ENCODE results near the genes LRRC34, PHC3, SKIL, EIF5A2 and TNIK.

DNA sequence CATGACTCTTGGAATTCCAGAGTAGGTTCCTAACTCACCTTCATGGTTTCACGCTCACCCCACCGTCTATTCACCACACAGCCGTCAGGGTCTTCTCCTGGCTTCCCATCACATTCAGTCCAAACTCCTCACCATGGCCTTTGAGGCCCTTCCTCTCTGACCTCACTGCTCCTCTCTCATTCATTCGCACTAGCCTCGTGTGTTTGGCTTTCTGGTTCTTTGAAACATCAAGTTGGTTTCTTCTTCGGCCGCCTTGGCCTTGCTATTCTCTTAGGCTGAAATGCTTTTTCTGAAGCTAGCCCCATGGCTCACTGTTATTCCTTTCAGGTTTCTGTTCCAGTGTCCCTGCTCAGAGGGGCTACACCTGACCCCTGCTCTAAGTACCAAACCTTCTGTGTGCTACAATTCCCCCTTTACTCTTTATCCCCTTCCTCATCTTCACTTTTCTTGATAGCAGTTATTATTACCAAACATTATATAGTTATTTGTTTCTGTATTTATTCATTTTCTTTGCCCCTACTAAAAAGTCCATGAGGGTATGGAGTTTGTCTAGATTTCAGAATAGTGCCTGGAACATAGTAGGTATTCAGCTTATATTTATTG, 370.2 kb downstream of the MECOM start:
- CAGE, long polyA plus RNA, result no peak
- RRBS, result no CpG with 5 or more reads among the region's 7 CpGs

- CAGE, long polyA plus RNA, result no peak
- RRBS, result no CpG with 5 or more reads among the region's 3 CpGs
These were observed 279.9 kb downstream of the MECOM start for GRCh38 chr3:169383523-169384181.

DNA sequence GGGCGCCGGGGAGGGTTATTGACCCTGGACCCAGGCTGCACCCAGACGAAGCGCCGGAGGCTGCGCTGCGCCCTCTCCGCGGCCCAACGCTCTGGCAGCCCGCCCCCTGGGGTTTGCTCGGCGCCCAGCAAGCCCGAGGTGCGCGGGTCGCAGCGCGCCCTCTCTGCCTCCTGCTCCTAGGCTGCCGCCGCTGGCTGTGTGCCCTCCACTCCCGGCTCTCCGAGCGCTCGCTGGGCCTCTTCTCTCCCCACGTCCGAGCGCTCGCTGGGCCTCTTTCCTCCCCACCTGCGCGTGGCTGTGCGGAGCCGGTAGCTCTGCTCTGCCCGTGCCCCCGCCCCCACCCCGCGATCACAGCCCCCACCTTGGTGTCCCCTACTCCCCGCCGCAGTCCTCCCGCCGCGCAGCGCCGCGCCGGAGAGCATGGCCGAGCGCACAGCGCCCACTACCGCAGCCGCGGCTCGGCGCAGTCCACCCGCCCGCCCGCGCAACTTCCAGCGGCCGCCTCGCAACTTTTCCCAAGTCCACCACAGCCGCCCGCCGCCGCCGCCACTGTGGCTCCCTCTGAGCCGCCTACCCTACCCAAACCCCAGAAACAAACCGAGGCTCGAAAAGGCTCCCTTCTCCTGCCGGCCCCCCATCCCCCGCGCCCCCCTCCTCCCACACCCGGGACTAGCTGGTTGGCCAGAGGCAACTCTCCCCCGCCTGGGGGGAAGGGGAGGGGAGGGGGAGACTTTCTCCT, 1.1 kb downstream of the MECOM start:
- CAGE, long polyA plus RNA, result no peak
- RRBS, result 3% methylated on average over 23 of the region's 74 CpGs

GRCh38 chr3:169812830-169813151, at the start of gene LRRC34:
Gene LRRC34, minus strand, starts transcription at chr3:169812904.
- CAGE, long polyA plus RNA, result no peak
- RRBS, result no CpG with 5 or more reads among the region's 12 CpGs

DNA sequence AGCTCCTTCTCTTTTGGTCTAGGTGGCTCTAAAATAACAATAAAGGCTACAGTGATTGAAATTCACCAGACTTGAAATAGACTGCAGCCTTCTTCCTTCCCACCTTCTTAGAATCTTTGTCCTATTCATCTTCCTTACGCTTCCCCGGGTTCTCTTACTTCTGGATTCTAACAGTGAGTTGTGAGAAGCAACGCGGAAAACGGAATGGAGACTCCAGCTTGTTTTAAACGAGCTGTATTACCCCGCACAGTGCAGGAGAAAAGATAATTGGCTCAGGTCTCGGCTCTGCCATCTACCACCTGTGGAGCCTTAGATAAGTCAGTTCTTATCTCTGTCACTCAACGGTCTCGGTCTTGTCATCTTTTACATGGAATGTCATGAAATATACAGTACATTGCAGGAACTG, 616 bp upstream of the SEC62 start:
- CAGE, long polyA plus RNA, result no peak
- RRBS, result no CpG with 5 or more reads among the region's 10 CpGs

GRCh38 chr3:170181181-170182061, at the start of gene PHC3:
Gene PHC3, minus strand, starts transcription at chr3:170181733.
- CAGE, long polyA plus RNA, result start-site peak on the minus strand at chr3:170181720-170181749, 1,189 and 1,526 reads in 2 replicates
- RRBS, result under 1% methylated on average over 30 of the region's 61 CpGs

DNA sequence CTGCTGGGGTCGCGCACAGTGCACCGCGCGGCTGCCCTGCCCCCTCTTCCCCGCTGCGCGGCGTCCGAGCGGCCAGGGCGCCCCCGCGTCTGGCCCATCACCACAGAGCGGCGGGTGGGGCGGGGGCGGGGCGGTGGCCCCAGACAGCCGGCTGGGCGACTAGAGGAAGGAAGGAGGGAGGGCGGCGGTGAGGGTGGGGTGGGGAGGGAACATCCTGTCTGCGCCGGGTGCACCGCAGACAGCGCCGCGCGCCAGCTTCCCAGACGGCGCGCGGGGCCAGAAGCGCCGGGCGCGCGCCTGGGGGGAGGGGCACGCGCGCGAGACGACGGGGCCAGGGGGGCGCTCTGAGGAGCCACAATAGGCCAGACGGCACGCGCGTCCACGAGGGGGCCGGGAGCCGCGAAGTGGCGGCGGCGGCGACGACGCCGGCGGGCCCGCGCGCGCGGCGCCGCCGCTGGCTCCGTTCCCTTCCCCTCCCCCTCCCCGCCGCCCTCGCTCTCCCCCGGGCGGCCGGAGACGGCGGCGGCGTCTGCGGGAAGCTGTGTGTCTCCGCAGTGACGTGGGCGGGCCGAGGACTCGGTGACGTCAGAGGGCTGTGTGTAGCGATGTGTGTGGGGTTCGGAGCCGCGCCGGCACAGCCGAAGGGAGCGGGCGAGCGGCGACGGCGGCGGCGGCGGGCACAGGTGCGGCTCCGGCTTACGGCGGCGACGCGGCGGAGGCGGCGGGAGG, at the start of gene SKIL:
SKIL (plus strand) TSS at position 635 of the 729 bp plus-strand sequence.
- CAGE, long polyA plus RNA, result start-site peak on the plus strand centred at position 611 of the sequence, 80 bp wide, 1,164 and 672 reads in 2 replicates
- RRBS, result under 1% methylated on average over 70 of the region's 113 CpGs

GRCh38 chr3:170496084-170496409, 77.4 kb downstream of the CLDN11 start:
- CAGE, long polyA plus RNA, result no peak
- RRBS, result no CpG with 5 or more reads among the region's 13 CpGs

DNA sequence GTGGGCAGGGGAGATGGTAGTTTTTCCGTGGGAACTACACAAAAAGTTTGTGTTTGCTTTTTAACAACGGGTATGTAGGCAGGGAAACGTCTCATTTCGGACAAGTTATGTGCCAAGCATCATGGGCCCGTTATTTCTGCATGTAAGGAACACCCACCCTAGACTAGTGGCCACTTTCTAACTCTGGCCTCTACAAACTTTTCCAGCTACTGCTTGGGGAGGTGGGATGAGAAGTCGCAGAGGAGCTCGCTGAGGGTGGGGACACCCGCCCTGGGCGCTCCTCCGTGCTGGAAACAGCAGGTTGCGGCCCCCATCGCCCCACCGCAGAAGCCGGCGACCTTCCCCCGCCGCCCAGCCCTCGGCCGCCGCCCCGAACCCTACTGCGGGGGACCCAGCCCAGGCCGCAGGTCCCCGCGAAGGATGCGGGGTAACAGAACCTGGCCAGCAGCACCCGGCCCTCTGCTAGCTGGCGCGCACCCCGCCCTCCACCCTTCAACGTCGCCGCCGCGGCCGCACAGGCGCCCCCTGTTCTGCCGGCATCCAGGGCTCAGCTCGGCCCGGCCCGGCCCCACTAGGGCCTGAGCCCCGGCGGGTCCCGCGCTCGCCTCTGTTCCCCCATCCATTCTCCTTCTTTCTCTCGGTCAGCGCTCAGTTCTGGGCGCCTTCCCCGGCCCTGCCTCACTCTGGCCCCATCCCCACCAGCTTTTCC, 475 bp downstream of the EIF5A2 start:
- CAGE, long polyA plus RNA, result no peak
- RRBS, result 1% methylated on average over 19 of the region's 50 CpGs

DNA sequence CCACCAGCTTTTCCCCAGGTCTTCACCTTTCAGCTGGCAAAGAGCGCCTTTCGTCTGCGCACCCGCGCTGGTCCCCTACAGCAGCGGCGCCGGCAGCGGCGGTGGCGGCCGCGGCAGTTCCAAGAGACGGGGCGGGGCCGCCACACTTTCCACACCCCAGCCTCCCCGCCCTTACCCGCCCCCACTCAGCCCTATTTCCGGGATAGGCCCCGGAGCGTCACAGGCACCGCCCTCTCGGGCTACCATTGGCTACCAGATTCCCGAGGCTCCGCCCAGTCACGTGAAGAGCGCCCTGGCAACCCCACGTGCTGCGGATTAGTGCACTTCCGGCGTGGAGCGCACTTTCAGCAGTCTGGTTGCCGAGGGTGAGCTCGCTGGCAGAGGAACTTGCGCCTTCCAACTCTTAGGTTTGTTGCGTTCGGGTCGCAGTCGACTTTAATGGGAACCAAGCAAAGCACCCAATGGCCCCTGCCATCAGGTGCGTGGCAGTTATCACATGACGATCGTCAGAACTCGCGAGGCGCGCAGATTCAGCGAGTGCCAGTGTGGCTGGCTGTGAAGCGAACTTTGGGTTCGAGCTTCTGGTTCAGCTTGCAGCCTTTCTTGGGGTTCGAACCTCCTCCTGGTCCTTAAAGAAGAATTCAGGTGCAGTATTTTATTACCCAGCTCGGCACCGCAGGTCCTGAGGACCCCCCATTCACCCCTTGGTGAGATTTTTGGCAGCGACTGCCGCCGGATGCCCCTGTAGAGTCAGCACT, at the start of gene EIF5A2:
EIF5A2 (minus strand) TSS at position 121 of the 758 bp plus-strand sequence.
- CAGE, long polyA plus RNA, result start-site peak on the minus strand centred at position 82 of the sequence, 67 bp wide, 93 and 96 reads in 2 replicates
- RRBS, result 2% methylated on average over 16 of the region's 55 CpGs

- CAGE, long polyA plus RNA, result no peak
- RRBS, result no CpG with 5 or more reads among the region's 5 CpGs
These were observed 127.0 kb upstream of the SLC2A2 start for GRCh38 chr3:171153359-171153997.

DNA sequence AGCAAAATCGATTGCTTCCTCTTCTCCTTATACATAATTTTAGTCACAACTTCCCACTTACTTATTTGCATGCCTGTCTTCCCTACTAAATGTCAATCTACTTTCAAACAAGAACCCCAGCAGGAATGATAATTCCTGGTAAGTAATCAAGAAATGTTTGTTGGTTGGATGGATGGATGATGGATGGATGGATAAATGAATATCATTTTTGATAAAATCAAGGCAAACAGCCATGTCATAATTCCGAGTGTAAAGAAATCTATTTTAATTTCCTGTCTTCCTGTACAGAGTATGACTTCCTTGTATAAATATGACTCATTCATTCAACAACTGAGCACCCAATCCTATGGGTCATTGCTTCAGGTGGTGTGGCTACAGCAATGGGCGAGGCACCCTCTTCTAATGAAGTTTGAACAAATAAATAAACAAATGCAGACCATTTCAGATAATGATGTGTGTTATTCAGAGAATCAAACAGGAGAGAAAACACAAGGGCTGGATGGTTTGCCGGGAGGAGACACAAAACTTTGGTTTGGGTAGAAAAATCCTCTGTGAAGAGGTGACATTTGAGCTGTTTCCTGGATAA, 198.8 kb downstream of the TNIK start:
- CAGE, long polyA plus RNA, result no peak
- RRBS, result no CpG with 5 or more reads among the region's 4 CpGs

DNA sequence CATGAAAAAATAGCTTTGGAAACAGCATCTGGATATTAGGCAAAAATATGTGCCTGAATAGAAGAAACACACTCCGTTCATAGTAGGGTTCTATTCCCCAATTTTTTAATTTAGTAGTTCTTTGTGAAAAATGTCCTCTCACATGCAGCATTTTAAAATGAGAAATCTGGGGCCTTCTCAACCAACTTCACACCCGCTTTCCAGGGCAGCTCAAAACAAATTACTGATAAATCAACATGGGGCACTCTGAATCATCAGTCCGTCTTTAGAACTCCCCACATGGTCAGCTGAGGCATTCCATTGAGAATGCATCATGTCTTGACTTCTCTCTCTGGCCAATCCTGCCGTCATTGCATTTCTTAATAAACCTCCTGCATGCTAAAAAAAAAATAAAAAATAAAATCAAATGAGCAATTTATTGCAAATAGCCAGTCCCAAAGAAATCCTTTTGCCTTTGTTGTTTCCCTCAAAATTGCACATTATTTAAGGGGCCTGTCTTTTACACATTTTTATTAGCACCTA, 175.9 kb downstream of the TNIK start:
- CAGE, long polyA plus RNA, result no peak
- RRBS, result no CpG with 5 or more reads among the region's 4 CpGs

DNA sequence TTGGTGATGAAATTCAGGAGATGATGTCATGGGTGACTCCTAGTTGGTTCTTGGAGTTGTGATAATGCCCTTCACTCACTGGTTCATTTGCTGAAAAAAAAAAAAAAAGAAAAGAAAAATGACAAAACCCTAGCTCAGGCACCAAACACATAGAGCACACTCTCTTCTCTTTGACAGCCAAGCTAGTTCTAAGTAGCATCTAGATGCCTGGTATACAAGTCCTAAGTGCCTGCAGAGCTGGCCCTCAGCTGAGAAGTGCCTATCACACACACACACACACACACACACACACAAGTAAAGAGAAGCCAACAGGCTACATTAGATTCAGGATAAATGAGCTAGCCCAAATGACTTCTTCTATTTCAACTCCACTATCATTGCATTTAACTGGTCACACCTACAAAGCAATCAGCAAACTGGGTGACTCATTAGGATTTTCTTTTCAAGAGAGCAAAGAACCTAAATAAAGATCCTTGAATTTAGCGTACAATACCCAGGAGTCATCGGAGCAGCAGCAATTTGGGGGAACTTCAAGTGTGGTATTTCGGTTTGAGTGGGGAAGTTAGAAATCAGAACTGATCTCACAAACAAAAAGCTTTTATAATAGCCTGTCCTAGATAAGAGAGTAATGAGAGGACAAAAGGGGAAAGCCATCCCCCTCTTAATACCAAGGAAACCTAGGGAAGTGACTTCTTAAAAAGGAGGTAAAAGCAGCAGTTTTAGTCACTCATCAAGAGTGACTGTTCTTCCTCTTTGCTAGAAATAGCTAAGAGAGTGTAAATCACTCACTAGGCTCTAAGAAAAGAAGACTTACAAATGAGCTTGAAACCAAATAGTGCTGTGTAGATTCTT, 112.8 kb downstream of the TNIK start:
- CAGE, long polyA plus RNA, result no peak
- RRBS, result no CpG with 5 or more reads among the region's 3 CpGs

DNA sequence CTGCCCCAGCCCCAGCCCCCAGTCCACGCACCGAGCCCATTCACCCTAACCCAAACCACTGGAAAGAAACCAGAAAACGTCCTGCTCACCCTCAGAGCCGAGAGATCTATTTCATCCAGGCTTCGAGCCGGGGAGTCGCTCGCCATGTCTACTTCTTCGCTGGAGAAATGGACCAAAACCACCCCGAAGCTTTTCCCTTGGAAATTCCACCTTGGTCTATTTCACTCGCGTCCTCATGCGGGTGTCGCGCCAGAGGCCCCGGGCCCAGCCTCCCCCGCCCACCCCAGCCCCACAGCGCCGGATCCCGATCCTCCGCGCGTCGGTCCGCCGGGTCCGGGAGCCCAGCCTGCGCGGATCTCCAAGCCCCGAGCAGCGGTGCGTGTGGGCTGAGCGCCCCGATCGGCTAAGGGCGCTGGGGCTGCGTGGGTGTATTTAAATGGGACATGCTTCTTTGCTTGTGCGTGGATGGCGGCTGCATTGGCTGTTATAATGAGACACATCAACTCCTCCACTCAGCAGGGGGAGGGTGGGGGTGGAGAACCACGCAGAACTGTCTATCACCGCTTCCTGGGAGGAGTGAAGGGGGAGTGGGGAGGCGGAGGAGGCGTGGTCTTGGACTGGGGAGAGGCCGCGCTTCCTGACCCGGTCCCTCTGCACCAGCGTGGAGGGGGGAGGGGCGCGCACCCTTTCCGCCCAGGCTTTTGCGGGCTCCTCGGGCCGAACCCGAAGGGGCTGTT, at the start of gene TNIK:
TNIK (minus strand) TSS at position 488 of the 737 bp plus-strand sequence.
- CAGE, long polyA plus RNA, result no peak
- RRBS, result 4% methylated on average over 4 of the region's 54 CpGs

DNA sequence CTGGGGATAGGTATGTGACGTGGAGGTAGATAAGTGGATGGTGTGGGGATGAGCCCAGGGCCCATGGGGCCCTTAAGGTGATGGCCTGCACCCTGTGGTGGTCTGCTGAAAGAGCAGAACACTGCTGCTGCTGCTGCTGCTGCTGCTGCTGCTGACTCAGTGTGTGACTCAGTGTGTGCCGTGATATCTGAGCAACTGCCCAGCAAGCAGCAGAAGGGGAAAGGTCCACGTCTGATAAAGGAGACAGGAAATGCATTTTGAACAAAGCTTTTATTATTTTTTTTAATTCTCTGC, 63.9 kb upstream of the TNIK start:
- CAGE, long polyA plus RNA, result no peak
- RRBS, result no CpG with 5 or more reads among the region's 3 CpGs

- CAGE, long polyA plus RNA, result no peak
- RRBS, result no CpG with 5 or more reads among the region's 7 CpGs
These were observed 113.5 kb downstream of the PLD1 start for GRCh38 chr3:171696773-171697187.

DNA sequence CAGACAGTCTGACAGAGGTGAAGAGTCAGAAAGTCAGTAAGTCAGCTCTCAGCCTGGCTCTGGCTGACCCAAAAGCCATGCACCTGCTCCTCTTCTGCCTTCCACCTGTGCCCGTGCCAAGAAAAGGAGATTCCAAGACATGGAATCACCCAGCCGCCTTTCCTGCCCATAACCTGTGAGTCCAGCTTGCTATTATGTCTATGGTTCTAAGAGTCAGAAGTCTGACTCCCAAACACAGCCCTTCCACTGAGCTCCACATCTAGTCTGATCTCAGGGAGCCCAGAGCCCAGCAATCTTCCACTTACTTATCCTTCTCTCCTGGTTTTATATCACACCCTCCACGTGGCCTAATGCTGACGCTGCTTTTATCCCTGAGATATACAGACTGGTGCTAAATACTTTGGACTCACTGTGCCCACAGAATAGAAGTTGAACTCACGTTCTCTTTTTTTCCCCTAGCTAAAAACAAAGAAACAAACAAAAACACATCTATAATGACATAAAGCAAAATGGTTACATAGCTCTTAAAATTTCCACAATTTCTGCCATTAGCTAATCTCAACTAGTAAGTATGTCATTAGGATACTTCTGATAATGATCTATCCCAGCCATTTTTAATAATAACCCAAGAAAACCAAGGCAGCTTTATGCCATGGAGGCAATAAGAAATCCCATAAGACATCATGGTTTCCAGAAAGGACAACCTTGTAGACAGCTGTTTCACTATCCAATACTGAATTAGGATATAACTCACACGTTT, 65.9 kb downstream of the PLD1 start:
- CAGE, long polyA plus RNA, result no peak
- RRBS, result no CpG with 5 or more reads among the region's 6 CpGs

GRCh38 chr3:171753036-171753746, 57.1 kb downstream of the PLD1 start:
- CAGE, long polyA plus RNA, result no peak
- RRBS, result no CpG with 5 or more reads among the region's 6 CpGs

DNA sequence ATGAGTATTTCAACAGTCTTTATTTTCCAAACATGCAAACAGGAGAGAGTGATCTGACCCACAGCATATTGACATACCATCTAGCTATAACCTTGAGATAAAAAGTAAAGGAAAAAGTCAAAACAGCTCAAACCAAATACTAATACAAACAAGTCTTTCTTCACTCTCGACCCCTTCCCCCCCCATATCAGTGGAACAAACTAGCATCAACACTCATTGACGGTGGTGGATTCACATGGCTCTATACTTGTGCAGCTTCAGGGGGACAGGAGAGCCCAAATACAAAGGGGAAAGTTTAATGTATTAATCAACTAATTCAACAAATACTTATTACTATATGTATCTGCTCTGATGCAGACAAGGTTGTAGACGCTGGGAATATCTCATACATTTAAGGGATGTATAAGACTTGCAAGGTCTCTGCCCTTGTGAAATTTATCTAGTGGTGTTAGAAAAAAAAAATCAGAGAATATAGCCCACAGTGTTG, 1.8 kb upstream of the TMEM212 start:
- CAGE, long polyA plus RNA, result no peak
- RRBS, result no CpG with 5 or more reads among the region's 3 CpGs

All from BJ (cell line).